HL-60 (cell line): Measurements from ENCODE around the genes GOLGA7B and HPSE2.

DNA sequence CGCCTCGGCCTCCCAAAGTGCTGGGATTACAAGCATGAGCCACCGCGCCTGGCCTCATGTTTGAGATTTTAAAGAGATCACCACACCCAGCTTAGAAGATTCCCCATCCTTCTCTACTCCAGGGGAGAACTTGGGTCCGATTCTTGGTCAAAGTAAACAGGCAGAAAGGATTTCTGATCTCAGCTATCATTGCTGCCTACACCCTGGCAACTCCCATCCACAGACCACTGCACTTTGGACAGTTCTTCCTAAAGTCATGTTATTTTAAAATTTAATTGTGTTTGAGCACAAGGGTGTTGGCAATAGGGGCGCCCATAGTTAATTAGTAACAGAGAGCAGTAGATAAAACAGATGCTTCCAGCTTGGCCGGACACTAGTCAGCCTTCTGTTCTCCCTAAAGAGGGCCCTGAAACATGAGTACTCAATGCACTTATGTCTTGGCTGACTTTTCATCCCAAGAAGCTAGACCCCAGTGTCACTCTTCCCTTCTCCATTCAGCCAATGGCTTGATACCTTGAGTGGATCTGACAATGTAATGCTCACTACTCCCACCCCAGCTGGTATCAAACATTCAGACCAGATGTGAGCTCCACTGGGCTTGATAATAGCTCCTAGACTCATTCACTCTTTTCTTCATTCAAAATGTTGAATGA, 33.5 kb upstream of the LCOR start:
- RRBS: no CpG with 5 or more reads among the region's 7 CpGs

GRCh38 chr10:96985921-96986421, 153.9 kb downstream of the LCOR start:
- RRBS: no CpG with 5 or more reads among the region's 2 CpGs

GRCh38 chr10:97134052-97134629, 51.6 kb downstream of the SLIT1 start:
- RRBS: no CpG with 5 or more reads among the region's 15 CpGs

GRCh38 chr10:97319632-97320010, 550 bp downstream of the FRAT1 start:
- RRBS: 2% methylated on average over 18 of the region's 53 CpGs

- RRBS: no CpG with 5 or more reads among the region's 11 CpGs
These were observed 18.3 kb downstream of the MMS19 start for GRCh38 chr10:97479679-97480557.

DNA sequence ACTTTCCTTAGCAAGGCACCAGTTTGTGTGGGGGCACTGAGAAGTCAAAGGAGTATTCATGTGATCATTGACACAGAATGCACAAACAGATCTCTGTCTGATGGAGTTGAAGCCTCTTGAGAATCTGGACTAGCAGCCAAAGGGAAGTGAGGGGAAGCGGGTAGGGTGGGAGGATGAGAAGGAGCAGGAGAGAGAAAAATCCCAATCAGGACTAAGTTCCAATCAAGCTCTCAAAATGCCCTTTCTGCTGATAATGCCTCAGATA, 4.0 kb downstream of the MMS19 start:
- RRBS: no CpG with 5 or more reads among the region's 1 CpG

GRCh38 chr10:97500158-97500654, 1.5 kb downstream of the UBTD1 start:
- RRBS: no CpG with 5 or more reads among the region's 3 CpGs

- RRBS: no CpG with 5 or more reads among the region's 8 CpGs
These were observed 32.8 kb upstream of the ANKRD2 start for GRCh38 chr10:97539664-97540382.

GRCh38 chr10:97688094-97688985, 1.3 kb upstream of the AVPI1 start:
- RRBS: no CpG with 5 or more reads among the region's 11 CpGs

- RRBS: no CpG with 5 or more reads among the region's 10 CpGs
These were observed 5.2 kb downstream of the MARVELD1 start for GRCh38 chr10:97718581-97719303.

- RRBS: no CpG with 5 or more reads among the region's 3 CpGs
These were observed 7.5 kb upstream of the GOLGA7B start for GRCh38 chr10:97842177-97842425.

DNA sequence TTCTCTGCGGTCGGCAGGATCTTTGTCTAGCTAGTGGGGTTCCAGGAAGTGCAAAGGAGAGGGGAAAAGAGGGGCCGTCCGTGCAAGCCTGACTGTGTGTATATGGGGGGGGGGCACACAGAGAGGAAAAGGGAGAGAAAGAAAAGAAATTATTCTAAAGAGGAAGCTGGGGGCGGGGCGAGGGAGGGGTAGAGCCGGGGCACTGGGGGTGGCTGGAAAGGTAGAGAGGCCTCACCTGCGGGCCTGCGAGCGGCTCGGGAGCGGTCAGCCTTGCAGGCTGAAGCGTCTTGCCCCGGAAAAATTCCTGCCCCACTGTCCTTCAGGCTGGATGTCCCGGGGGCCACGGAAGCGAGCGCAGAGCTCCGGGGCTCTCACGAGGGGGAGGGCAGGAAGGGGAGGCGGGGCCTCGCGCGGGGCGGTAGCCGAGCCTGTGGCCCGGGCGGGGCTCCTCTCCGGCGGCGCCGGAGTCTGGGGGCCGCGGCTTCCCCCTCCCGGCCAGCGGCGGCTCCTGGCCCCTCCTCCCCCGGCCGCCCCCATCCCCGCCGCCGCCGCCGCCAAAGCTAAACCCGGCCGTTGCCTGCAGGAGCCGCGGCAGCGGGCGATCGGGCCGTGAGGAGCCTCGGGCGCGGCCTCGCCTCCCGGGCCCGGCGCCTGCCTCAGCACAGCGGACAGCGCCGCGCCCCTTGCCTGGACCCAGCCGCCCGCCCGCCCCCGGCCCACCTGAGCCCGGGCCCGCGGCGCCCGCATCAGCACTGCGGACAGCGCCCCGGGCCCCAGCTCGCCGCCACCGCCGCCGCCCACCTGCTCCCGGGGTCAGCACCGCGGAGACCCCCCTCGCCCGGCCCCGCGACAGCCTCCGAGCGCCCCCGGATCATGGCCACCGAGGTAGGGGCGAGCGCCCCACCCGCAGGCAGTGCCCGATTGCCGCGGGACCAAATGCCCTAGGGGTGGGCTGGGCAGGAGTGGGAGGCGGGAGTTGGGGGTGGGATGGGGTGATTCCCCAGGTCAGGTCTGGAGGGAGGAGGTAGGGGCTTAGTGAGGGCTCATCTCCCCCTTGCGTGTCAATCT, at the start of gene GOLGA7B:
TSS of gene GOLGA7B (plus strand) at position 413 of the 1,068 bp plus-strand sequence.
- RRBS: 5% methylated on average over 55 of the region's 99 CpGs

GRCh38 chr10:97851488-97852013, 1.9 kb downstream of the GOLGA7B start:
- RRBS: no CpG with 5 or more reads among the region's 6 CpGs

GRCh38 chr10:98139761-98140610, 5.5 kb downstream of the R3HCC1L start:
- RRBS: no CpG with 5 or more reads among the region's 5 CpGs

DNA sequence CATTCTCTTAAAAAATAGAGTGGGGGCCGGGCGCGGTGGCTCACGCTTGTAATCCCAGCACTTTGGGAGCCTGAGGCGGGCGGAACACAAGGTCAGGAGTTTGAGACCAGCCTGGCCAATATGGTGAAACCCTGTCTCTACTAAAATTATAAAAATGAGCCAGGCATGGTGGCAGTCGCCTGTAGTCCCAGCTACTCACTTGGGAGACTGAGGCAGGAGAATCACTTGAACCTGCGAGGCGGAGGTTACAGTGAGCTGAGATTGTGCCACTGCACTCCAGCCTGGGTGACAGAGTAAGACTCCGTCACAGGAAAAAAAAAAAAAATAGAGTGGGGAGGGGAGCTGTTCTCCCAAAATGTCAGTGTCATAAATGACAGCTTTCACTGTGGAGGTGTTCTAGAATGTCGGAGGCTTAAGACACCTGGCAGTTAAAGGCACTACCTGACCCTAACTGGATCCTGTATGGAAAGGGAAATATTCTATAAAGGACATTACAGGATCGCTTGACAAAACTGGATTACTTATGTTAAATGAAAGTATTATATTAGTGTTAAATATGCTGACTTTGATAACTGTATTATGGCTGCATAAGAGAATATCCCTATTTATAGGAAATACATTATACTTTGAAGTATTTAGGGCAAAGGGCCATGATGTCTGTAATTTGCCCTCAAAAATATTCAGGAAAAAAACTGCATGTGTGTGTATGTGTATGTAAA, 65.3 kb downstream of the LOXL4 start:
- RRBS: no CpG with 5 or more reads among the region's 12 CpGs

DNA sequence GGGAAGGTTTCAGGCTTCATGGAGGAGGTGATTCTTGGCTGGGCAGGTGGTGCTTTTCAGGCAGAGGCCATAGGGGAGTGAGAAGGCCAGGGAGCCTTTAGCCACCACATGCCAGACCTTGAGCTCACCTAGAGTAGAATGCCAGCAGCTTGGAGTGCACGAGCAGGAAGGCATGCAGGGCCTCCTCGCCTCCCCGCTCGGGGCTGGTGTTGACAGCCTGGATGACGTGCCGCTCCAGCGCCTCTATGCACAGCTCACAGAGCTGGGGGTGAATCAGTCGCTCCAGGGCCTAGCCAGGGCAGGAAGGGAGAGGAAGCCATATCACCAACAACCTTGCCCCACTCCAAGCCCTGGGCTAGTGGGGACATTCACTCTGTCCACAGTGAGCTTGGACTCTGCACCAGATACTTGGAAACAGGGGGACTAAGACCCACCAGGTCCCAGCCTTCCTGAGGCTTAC, 15.7 kb downstream of the HPS1 start:
- RRBS: no CpG with 5 or more reads among the region's 8 CpGs

DNA sequence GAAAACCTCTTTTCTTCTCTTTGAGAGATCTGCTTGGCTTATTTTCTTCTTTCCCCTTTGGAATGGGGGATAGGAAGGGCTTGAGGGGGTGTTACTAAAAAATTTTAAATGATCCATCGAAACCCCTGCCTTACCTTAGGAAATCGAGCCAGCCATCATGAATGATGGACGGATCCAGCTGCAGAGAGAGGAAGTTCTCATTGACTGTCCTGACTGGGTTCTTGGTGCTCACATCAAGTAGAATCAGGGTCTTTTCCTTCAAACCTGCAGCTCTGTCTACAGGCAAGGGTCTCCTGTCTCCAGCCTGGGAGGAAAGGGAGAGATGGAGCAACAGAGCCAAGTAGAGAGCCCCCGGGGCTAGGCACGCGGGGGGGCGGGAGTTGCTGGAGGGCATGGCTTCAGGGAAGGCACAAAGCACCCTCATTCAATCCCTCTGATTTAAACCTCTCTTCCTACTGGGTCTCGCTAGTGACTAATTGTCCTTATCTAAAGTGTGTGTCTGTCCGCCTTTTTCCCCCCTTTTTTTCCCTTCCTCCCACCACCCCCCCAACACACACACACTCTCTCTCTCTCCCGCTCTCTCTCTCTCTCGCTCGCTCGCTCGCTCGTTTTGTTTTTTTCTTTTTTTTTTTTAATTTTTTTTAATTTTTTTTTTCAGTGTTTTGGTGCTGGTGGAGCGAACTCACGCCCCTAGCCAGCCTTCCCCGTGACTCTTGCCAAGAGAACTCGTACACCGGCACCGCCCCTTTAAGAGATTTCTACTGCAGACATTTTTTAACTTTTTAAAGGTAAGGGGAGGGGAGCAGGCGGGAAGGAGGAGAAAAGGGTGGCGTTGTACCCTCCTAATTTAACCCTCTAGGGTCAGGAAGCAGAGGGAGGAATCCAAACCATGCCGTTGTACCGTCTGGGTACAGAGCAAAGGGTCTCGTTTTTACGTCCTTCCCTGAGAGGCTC, at the start of gene HPSE2:
TSS of gene HPSE2 (minus strand) at position 474 of the 954 bp plus-strand sequence.
- RRBS: no CpG with 5 or more reads among the region's 27 CpGs

DNA sequence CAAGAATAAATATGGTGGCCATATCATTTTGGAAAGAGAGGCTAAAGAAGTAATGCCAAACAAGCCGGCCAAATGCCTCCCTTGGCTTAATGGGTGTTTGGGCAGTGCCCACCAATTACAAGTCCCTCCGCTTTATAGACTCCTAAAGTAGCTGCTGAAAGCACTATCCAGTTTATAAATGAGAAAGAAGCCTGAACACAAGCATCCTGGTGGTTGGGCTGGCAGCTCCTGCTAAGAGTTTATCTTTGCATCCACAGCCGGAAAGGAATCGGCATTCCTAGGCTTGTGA, 13.1 kb upstream of the NKX2-3 start:
- RRBS: over 99% methylated on average over 2 of the region's 4 CpGs

DNA sequence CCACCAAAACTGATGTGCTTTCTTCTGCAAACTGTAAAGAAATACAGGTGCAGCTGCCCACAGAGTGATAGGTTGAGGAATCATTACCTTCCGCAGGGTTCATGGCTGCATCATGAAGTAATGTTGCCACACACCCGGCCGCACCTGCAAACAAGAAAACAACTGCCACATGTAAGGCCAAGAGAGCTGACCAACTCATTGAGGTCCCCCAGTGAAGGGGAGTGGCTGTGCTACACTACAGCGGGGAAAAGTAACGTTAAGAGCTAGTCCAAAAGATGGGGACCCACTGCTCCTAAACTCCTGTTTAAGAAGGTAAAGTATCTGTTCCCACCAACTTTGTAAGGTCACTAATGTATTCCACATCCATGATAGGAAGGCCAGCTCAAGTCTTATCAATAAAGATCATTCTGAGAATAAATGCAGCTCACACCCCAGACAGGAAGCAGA, 7.8 kb downstream of the SLC25A28 start:
- RRBS: no CpG with 5 or more reads among the region's 5 CpGs